Vagina (tissue), 1 donor: Measurements from ENCODE around the genes THOC3 and SIMC1.

DNA sequence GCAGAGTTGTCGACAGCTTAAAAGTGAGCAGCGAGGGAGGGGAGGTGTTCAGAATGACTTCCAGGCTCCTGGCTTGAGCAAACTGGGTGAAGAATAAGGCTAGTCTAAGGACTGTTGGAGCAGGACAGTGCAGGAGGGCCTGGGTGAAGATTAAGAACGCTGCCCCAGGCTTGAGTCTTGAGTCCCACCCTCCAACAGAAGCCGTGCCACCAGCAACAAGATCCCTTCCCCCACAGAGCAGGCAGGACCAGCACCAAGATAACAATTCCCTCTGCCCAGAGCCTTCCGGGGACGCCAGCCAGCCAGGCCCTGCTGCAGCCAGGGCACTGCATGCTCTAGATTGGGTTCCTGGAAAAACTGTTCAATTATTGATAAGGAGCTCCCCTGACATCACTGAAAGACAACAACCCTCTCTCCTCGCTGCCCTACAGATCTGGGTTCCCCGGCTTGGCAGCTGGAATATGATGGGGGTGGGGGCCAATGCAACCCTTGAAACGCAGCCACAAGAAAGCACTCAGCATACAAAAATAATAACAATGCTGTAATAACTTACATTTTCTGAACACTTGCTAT, 27.6 kb upstream of the CPEB4 start:
- PRO-cap, result no peak
- RAMPAGE, long total RNA, result no peak

GRCh38 chr5:173878114-173878626, 10.0 kb upstream of the CPEB4 start:
- PRO-cap, result no peak
- RAMPAGE, long total RNA, result no peak

DNA sequence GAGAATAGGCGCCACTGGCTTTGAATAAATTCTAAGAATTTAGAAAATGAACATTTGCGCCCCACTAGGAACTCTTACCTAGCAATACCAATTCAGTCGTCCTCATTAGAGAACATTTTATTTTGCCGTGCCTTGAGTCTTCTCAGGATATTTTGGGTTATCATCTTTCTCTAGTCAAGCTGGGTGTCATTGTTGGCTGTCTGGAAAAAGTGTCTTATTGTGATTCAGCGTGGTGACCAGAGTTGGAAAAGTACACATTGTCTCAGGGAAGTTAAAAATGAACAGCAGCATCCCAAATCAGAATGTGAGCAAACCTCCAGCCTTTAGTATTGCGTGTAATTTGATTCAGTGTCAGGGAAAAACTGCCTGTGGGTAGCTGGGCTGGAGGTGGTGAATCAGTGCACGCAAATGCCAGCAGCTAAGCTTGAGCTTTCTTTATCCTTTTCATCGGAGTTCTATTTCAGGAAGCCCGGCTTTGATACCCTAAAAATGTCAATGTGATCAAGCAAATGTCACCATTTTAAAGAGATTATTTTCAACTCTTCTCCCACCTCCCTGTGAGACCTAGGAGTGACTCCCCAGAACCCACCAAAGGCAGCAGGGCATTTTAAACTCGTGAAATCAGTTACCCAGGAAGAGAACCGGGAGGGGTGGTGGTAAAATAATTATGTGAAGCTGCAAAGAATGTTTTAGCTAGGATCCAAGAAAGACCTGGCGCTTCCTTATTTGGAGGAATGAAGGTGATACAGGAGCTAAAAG, 25.8 kb upstream of the C5orf47 start:
- PRO-cap, result no peak
- RAMPAGE, long total RNA, result no peak

DNA sequence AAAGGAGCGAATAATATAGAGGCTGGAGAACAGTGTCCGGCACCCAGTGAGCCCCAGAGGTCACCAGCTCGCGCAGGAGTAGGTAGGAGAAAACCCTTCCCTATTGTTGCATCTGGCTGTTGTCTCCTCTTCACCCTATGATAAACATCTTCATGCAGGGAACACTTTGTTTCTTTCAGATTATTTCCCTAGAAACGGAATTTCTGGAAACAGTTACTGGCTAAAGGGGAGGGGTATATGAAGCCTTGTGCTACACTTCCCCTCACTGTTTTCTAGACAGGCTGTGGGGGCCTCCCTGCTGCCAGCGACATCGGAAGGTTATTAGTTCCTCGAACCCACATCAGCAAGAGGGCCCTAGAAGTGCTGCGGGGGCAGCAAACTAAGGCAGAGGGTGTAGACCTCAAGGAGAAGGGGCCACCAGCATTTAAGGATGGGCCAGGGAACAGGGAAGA, 37.5 kb downstream of the HRH2 start:
- PRO-cap, result no peak
- RAMPAGE, long total RNA, result no peak

GRCh38 chr5:175967737-175968447, at the start of gene THOC3:
THOC3 (minus strand) TSS chr5:175968315.
- PRO-cap, result unidirectional peak, minus-strand start at chr5:175968303
- RAMPAGE, long total RNA, result start-site peak on the minus strand at chr5:175968106-175968269, 490 reads

DNA sequence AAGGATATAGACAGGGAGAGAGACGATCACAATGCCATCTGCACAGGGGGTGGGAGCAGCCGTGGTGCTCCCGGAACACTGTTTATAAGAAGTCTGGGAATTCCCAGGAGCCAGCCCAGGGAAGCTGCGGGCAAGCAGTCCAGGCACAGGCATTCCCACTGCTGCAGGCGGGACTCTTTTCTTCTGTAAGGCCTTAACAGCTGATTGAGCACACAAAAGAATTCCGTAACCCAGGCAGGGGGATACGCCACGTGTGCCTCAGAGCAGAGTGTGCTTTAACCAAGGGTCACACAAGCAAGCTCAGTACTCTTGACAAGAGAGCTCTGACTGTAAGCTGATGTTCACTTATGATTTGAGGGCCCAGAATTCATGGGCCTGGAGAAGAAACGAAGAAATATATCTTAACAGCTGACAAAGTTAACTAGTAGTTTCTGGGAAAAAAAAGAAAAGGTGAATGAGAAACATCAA, 86.0 kb upstream of the SIMC1 start:
- PRO-cap, result no peak
- RAMPAGE, long total RNA, result no peak

- PRO-cap, result bidirectional peak, plus-strand start at chr5:176238374, minus-strand start at chr5:176238350
- RAMPAGE, long total RNA, result no peak
Measured at GRCh38 chr5:176237854-176238955, at the start of gene SIMC1. SIMC1 (plus strand) TSS chr5:176238424.

GRCh38 chr5:176317787-176318433, 43.7 kb downstream of the KIAA1191 start:
- PRO-cap, result no peak
- RAMPAGE, long total RNA, result no peak

DNA sequence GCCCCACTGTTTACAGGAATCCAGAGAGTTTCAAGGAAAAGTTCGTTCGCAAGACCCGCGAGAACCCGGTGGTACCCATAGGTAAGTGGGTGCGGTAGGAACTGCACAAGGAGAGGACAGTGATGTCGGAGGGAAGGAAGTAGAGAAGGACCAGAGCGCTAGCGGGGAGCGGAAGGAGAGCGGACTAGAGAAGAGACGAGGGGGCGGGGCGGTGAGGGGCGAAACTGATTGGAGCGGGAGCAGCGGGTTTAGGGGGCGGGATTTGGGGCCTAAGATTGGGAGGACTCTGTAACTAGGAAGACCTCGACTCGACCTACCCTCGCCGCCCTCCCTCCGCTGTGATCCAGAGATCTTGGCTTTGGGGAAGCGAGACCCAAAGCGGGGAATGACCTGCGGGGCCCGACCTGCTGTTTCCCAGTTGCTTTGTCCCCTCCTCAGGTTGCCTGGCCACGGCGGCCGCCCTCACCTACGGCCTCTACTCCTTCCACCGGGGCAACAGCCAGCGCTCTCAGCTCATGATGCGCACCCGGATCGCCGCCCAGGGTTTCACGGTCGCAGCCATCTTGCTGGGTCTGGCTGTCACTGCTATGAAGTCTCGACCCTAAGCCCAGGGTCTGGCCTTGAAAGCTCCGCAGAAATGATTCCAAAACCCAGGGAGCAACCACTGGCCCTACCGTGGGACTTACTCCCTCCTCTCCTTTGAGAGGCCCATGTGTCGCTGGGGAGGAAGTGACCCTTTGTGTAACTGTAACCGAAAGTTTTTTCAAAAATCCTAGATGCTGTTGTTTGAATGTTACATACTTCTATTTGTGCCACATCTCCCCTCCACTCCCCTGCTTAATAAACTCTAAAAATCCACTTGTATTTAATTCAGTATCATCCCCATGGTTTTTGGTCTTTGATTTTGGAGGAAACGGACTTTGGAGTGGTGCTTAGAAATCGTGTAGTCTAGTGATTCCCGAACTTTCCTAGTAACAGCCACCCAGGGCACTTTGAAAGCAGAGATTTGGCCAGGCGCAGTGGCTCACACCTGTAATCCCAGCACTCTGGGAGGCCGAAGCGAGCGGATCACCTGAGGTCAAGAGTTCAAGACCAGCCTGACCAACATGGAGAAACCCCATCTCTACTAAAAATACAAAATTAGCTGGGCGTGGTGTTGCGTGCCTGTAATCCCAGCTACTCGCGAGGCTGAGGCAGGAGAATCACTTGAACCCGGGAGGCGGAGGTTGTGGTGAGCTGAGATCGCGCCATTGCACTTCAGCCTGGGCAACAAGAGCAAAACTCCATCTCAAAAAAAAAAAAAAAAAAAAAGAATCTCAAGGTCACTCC, 806 bp downstream of the HIGD2A start:
- PRO-cap, result bidirectional peak, plus-strand start at position 258 of the sequence, minus-strand start at position 186 of the sequence
- RAMPAGE, long total RNA, result no peak

DNA sequence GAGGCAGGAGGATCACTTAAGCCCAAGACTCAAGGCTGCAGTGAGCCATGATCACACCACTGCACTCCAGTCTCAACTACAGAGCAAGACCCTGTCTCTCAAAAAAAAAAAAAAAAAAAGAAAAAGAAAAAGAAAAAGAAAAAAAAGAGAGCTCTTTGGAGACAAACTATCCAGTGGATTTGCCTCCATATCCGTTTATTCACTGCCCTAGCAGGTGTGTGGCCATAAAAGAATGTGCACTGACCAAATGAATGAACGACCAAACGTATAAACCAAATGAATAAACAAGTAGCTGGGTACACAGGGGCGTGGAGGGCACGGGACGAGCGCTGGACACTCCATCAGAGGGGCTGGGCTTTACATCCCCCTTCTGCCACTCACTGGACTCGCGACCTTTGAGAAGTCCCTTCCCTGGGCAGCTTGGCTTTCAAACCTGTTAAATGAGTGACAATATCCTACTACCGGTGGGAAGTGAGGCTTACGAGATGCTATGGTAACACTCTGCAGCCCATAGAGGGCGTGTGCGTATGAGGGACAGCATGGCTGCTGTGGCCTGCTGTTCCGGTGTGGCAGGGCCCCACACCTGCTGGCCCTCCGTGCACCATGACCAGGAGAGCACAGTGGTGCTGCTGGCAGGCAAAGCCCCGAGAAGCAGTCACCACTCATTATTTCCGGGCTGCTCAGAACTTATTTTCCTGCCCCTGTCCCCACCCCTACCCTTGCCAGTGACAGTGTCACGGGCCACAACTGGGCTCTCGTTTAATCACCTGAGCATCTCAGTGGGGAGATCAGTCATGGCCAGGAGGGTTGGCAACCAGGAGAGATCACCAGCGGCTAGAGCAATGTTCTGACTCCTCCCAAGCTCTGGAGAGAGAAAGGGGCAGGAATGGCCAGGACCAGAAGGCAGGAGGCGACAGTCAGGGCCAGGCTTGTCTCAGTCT, 10.7 kb downstream of the CLTB start:
- PRO-cap, result no peak
- RAMPAGE, long total RNA, result no peak

GRCh38 chr5:176410030-176411055, 6.0 kb downstream of the CLTB start:
- PRO-cap, result no peak
- RAMPAGE, long total RNA, result start-site peak on the minus strand at chr5:176410265-176410297, 187 reads; start-site peak on the minus strand at chr5:176410676-176410807, 296 reads

GRCh38 chr5:176676021-176676742, 28.9 kb downstream of the TSPAN17 start:
- PRO-cap, result no peak
- RAMPAGE, long total RNA, result no peak

GRCh38 chr5:176695104-176695451, 47.8 kb downstream of the TSPAN17 start:
- PRO-cap, result no peak
- RAMPAGE, long total RNA, result no peak

GRCh38 chr5:176742664-176743972, 67.2 kb upstream of the UNC5A start:
- PRO-cap, result no peak
- RAMPAGE, long total RNA, result no peak

GRCh38 chr5:176936502-176937062, 37.4 kb upstream of the HK3 start:
- PRO-cap, result no peak
- RAMPAGE, long total RNA, result no peak

GRCh38 chr5:177302822-177303492, 562 bp downstream of the RAB24 start:
- PRO-cap, result no peak
- RAMPAGE, long total RNA, result start-site peak on the minus strand at chr5:177303010-177303060, 51 reads

DNA sequence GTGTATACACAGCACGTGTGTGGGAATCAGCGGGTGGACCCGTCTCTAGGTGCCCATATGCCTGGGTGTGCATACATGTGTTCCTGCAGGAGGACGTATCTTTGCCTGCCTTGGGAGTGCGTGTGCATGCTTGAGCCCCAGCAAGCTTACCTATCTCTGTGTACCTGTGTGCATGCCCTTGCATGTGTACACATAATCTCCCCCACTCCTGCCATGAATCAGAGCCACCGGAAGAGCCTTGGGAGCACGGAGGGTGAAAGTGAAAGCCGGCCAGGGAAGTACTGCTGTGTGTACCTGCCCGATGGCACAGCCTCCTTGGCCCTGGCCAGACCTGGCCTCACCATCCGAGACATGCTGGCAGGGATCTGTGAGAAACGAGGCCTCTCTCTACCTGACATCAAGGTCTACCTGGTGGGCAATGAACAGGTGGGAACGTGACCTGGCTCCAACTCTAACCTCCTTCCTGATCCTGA, 10.8 kb downstream of the RGS14 start:
- PRO-cap, result no peak
- RAMPAGE, long total RNA, result start-site peak on the plus strand centred at position 214 of the sequence, 493 bp wide, 14 reads

GRCh38 chr5:177371845-177372971, 12.0 kb upstream of the SLC34A1 start:
- PRO-cap, result no peak
- RAMPAGE, long total RNA, result no peak

DNA sequence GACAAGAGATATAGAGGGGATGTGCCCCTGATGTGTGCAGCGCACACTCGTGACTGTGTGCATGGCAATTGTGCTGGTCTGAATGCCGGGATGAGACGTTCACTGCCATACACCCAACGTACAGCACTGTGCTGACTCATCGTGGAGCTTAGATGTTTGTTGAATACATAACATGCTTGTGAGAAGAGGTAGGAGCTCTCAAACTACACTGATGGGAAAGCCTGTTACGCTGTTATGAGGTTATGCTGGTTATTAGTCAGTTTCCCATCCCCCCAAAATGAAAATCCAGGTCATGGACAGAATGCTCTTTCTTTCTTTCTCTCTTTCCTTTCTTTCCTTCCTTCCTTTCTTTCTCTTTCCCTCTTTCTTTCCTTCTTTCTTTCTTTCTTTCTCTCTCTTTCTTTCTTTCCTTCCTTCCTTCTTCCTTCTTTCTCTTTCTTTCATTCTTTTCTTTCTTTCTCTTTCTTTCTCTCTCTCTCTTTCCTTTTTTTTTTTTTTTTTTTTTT, 4.8 kb upstream of the SLC34A1 start:
- PRO-cap, result no peak
- RAMPAGE, long total RNA, result no peak

GRCh38 chr5:177399776-177400418, 564 bp downstream of the PFN3 start:
- PRO-cap, result no peak
- RAMPAGE, long total RNA, result no peak